Colonic mucosa (tissue), 1 donor: ENCODE data around the gene SLC7A10.

DNA sequence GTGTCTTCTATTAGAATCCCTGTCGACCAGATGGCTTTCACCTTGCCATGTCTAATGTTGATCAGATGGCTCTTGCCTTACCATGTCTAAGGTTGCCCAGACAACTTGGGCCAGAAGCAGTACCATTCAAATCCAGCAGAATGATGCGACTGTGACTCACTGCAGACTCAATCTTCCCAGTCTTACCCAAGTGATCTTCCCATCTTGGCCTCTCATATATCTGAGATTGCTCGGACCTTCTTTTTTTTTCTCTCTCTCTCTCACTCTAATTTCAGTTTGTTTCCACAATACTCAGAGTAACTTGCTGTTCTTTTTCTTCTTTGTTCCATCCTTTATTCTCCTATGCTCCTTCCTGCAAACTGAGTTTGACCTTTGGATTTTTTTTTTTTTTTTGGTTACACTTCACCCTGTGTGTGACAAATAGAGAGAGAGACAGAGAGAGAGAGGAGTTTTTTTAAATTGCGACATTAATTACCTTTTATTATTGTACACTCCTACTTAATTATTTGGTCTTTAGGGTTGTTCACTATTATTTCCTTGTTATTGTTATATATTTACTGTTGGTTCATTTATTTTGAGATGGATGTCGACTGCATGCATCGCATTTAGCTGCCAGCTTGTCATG is 1441.3 kb downstream of the UQCRFS1 start:
- PRO-cap = no peak

DNA sequence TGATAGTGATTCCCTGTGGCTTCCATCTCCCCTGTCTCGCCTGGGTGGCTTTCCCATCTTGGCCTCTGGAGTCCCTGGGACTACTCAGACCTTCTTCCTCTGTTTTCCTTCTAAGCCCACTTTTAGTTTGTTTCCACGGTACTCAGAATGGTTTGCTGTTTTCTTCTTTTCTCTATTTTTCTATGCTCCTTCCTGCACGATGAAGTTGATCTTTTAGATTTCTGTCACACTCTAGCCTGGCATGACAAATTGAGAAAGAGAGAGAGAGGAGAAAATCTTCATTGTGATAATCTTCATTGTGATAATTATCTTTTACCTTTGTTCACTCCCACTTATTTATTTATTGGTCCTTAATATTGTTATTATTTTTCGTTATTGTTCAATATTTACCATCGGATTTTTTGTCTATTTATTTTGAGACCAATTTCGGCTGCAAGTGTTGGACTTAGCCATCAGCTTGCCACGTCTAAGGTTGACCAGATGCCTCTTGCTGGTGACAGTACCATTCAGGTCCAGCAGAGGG is 1435.5 kb downstream of the UQCRFS1 start:
- PRO-cap = no peak

- PRO-cap = no peak
Observed at GRCh38 chr19:27900890-27901363, 1312.0 kb downstream of the UQCRFS1 start.

- PRO-cap = no peak
Observed at GRCh38 chr19:28424023-28424377, 789.0 kb downstream of the UQCRFS1 start.

GRCh38 chr19:28614578-28615928 is 597.9 kb downstream of the UQCRFS1 start:
- PRO-cap = no peak

DNA sequence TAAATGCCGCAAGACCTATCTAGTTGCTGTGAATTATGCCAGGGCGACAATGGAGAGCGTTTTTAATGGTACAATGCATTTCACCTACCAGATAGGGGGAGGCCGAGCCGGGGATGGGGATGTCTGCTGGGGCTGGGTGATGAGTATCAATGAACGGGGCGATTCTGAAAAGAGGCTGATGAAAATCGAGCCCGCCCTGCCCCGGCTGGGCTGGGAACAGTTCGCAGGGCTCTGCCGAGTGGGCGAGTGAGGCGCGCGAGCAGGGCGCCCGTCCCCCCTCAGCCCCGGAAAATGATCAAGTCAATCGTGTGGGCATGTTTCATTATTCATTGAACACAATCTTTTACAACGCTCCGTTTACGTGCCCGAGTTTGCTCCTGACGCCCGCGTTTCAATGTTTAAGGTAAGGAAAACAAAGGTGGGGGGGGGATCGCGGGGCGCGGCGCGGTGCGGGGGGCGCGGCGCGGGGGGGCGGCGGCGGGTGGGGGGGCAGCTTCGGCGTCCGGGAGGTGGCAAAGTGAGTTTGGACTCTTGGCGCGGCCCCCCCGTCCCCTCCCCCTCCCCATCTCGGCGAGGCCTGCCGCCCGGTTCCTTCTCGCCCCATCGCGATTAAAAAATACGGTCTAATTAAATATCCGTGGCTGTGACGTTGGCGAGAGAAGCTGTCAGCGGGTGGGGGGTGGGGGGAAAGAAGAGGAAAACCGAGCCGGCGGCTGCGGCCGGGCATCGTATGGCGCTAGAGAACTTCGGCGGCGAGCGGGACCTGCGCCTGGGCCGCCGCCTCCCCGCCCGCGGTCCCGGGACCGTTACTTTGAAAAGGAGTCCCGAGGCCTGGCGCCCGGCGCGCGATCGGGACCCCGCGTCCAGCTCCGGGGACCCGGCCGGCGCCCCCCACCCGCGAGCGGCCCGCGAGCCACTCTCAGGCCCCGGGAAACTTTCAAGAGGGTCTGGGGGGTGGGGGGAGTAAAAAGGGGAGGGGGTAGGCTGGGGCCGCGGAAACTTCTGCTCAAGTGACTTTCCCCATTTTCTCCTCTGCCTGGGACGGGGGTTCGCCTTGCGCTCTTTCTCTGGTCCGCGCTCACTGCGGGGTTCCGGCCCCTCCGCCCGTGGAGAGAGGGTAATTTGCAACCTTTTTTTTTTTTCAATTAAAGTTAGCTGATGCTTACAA is 146.5 kb upstream of the ZNF536 start:
- PRO-cap = bidirectional peak, plus-strand start at position 688 of the sequence, minus-strand start at position 602 of the sequence

DNA sequence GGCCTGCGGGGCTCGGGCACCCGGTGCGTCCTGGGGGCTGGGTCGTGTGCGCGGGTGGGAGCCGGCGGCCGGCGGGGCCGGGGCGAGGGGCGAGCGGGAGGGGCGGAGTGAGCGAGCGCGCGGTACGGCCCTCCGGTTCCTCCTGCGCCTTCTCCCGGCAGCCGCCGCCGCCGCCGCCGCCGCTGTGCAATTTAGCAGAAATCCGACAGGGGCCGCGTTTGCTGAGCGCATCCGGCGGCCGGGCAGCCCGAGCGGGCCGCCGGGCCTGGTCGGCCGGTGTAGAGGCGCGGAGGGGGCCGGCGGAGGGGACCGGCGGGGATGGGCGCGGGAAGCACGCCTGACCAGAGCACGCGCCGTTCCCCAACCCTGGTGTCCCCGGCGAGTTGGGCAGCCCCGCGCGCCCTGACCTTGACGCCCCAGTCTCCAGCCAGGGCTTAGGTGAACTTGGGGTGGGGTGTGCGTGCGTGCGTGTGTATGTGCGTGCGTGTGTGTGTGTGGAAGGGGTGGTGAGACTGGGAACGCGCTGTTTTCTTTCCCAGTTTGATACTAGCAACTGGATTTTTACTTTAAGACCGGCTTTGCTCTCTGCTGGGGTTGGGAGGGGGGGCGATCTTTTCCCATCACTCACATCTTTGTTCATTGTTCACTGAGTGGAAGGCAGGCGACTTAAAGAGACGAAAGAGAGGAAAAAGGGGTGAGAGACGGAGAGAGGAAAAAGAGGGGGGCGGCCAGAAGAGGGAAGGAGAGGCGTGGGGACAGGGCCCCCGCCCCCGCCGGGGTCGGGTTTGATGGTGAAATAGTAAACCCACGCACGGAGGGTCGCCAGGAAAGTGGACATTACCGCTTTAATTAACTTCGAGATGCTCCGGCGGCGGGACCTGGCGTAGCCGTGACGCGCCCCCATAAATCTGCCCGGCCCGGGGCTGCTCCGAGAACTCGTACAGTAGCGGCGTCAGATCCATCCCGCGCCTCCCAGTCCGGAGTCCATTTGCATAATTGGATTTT is 144.3 kb upstream of the ZNF536 start:
- PRO-cap = bidirectional peak, plus-strand start at position 309 of the sequence, minus-strand start at position 144 of the sequence; unidirectional peak, plus-strand start at position 931 of the sequence

- PRO-cap = no peak
Observed at GRCh38 chr19:31277349-31278400, 71.6 kb downstream of the TSHZ3 start.

- PRO-cap = bidirectional peak, plus-strand start at chr19:31350957, minus-strand start at chr19:31350827; bidirectional peak, plus-strand start at chr19:31351343, minus-strand start at chr19:31351082
Observed at GRCh38 chr19:31350559-31351230, 1.5 kb upstream of the TSHZ3 start.

DNA sequence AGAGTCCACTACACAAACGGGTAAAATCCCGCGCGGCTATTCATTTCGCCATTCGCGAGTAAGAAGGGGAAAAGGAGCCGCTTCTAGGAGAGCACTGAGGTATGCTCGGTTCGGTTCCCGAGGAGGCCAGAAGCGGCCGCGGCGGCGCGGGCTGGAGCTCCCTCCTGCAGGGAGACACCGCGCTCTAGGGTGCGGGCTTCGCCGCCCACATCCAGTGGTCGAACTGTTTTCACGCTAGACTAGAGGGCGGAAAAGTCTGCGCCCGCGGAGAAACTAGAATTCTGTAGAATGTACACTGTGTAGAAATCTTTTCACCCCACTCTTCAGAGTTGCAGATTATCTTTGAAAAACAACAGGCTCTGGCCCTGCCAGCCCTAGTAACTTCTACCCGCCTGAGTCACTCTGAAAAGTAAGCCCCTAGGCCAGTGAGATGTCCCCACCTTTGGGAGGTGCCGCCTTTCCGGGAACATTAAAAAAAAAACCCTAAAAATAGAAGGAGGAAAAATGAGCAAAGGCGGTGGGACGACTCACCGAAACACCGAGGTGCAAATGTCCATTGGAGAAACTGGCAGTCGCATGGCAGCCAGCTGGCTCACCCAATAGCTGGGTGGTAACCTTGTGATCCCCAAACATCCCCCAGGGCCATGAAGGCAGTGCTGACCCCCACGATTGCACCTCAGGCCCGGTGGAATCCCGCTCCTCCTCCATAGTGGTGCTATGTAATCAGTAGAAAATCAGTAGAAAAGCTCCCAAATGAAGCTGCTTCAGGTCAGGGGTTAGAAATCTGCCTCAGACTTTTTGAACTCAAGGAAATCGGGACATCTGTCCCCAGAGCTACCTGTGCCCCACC is 4.0 kb upstream of the TSHZ3 start:
- PRO-cap = no peak

GRCh38 chr19:31838207-31838785 is 489.1 kb upstream of the TSHZ3 start:
- PRO-cap = no peak

GRCh38 chr19:31889817-31890101 is 455.7 kb upstream of the ZNF507 start:
- PRO-cap = no peak

- PRO-cap = no peak
Observed at GRCh38 chr19:32168181-32168564, 177.2 kb upstream of the ZNF507 start.

- PRO-cap = no peak
Observed at GRCh38 chr19:32669989-32670355, 5.0 kb downstream of the ANKRD27 start.

GRCh38 chr19:33022340-33023275 is 42.1 kb downstream of the RHPN2 start:
- PRO-cap = no peak

DNA sequence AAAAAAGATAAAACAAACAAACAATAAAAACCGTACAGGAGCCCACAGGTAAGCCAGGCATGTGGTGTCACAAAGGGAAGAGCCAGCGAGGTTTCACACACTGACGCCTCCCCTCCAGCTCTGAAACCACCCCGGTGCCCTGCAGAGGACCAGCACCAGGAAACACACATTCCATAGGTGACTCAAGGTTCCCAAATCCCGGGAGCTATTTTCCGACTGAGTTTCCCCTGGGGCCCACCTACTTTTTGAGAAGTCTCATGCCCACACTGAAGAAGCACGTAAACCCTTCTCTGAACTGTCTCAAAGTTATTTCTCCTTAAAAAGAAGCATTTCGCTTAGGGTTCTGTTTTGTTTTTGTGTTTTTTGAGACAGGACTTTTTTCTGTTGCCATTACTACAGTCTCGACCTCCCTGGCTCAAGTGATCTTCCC is 40.2 kb downstream of the RHPN2 start:
- PRO-cap = no peak

GRCh38 chr19:33064252-33064760 is 382 bp downstream of the RHPN2 start:
- PRO-cap = bidirectional peak, plus-strand start at chr19:33064587, minus-strand start at chr19:33064463

DNA sequence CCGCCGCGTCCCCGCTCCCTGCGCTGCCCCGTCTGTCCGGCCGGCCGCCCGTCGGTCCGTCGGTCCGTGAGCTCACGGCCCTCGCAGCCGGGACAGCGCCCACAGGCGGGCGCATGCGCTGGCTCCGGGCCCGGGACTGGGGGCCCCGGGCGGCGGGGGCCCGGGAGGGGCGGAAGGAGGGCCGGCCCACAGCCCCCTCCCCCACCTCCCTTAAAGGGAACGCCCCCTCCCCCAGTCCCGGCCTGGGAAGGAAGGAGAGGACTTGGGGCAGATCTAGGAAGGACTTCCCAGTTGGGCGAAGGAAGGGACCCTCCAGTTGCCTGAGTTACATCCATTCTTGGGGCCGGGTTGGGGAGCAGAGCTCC is at the start of gene SLC7A10:
TSS of gene SLC7A10 (minus strand) at position 138 of the 365 bp plus-strand sequence.
- PRO-cap = no peak

DNA sequence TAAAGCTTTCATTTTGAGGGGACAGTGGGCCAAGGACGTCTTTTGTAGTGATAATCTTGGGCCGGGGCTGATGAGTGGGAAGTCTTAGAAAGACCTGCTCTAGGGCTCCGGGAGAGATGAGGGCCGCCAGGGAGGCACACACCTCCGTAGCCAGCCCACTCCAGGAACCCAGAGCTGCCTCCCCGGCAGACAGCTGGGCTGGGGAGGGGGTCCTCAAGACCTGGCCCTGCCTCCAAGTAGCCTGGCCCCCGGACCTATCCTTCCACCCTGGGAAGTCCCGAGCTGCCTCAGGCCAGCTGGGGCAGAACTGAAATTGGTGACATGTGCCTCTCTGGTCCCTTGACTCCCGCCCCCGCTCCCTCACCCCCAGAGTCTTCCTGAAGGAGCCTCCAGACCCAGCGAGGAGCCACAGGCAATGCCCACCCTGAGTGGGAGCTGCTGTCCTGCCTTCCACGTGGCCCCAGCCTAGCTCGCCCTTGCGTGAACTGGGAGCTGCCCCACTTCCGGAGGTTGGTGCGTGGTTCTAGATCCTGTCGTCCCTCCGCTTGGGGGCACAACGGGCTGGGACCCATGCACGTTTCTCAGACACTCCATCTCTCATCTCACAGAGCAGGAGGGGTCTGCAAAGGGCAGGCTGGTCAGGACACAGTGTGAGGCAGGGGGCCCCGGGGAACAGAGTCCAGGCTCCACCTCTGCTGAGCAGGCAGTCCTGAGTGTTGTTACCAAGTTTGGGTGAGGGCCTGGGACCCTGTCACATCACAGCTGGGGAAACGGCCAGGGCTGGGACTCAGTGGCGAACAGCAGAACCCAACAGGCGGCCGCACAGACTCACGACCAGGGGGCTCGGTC is 34.6 kb downstream of the CEBPA start:
- PRO-cap = unidirectional peak, plus-strand start at position 392 of the sequence

GRCh38 chr19:33273803-33274902 is 28.2 kb downstream of the CEBPA start:
- PRO-cap = unidirectional peak, plus-strand start at chr19:33274636